ENCODE measurements around the genes GAA, CARD14 and SGSH.

DNA sequence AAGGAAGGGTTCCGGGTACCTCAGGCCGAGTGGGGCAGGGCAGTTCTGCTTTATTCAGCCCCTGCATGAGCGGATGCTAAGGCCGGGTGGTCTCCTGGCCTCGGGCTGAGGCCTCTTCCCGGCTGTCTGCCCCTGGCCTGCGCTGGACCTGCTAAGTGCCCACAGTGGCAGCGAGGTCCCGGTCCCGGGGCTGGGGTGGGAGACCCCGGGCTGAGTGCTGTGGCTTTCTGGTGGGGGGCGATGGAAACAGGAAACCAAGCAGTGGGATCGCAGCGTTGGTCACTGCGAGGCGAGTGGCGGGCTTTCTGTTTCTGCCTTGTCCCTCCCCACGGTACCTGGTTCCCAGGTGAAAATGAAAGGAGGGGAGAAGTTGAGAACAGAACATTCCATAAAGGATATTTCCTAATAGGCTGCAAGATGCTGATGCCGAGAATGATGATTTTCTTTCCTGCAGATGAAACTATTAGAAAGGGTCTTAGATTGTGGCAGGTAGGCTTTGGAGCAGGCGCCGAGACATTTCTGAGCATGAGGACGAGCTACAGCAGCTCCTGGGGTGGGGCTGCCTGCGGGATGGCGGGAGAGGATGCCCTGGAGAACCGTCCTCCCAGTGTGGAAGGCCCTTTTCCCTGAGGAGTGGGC, 11.8 kb downstream of the ENGASE start:
- PRO-cap: no peak
CAGE:
- cytosol, long polyA minus RNA: no peak
- cytosol, long polyA plus RNA: no peak
- long polyA plus RNA: no peak
- nucleus, long polyA minus RNA: no peak
- nucleus, long polyA plus RNA: start-site peak on the plus strand centred at position 363 of the sequence, 10 bp wide, 34 and 51 reads in 2 replicates

DNA sequence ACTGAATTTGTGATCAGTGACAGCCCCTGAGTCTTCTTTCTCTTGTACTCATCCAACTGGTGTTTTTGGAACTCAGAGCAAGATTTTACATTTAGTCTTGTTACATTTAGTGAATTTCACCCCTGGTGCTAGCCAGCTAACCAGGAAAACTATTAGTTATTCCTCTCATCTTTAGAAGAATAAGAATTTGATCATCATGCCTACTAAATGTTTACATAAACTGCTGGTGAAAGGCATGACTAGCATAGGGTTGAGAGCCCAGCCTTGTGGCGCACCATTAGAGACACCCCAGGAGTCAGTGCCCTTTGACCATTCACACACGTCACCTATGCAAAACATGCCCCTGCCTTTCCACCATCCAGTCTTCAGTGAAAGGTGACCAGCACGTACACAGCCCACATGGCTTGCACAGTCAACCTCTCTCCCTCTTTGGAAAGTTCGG, 150.2 kb downstream of the ENGASE start:
- PRO-cap: no peak
CAGE:
- cytosol, long polyA minus RNA: no peak
- cytosol, long polyA plus RNA: no peak
- long polyA plus RNA: no peak
- nucleus, long polyA minus RNA: no peak
- nucleus, long polyA plus RNA: no peak

- PRO-cap: no peak
CAGE:
- cytosol, long polyA minus RNA: no peak
- cytosol, long polyA plus RNA: no peak
- long polyA plus RNA: no peak
- nucleus, long polyA minus RNA: no peak
- nucleus, long polyA plus RNA: no peak
Measured at GRCh38 chr17:79372766-79373172, 238.1 kb downstream of the RBFOX3 start.

DNA sequence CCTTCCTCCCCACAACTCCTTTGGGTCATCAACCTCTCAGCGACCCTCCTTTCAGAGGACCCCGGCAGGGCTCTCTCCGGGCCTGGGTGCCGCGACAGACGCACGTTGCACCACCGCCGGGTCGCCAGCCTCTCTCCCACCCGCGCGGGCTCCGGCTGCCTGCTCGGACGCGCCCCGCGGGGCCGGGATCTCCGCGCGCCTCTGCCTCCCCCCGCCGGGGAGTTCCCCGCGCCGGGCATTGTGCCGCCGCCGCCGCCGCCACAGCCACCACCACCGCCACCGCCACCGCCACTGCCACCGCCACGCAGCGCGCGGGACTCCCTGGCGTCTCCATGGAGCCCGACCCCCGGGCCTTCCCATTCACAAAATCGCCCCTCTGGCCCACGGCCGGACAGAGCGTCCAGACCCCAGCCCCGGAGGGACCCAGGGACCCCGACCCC, 638 bp downstream of the RBFOX3 start:
- PRO-cap: no peak
CAGE:
- cytosol, long polyA minus RNA: no peak
- cytosol, long polyA plus RNA: no peak
- long polyA plus RNA: no peak
- nucleus, long polyA minus RNA: no peak
- nucleus, long polyA plus RNA: no peak

- PRO-cap: no peak
CAGE:
- cytosol, long polyA minus RNA: no peak
- cytosol, long polyA plus RNA: no peak
- long polyA plus RNA: no peak
- nucleus, long polyA minus RNA: no peak
- nucleus, long polyA plus RNA: no peak
Measured at GRCh38 chr17:79657844-79658561, 47.2 kb upstream of the RBFOX3 start.

DNA sequence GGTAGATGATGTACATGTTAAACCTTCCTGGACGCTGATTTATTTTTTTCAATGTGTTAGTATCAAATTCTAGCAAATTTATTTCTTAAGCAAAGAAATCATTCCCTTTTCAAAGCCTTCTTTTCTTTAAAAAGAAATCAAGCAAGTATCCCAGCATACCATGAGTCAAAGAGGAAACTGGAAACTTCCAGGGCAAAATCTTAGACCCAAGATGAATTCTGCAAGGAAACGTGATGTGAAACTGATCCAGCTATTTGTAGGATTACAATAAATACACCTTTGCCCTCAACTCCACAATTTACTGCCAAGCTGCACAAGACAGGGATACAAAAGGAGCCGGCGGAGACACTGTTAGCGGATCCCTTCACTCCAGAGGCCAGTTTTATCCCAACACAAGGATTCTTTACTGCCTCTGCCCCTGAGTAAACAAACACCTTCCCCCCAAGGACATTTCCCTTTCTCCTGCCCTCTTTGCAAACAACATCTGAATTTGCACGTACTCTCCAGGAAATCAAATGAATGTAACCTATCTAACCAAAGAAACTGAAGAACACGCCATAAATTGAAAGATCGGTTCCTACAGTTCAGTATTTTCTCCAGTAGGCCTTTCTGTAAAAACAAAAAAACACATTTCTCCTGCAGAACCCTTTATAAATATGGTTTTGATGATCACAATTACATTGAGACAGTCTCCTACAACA, 1.6 kb upstream of the CBX2 start:
- PRO-cap: no peak
CAGE:
- cytosol, long polyA minus RNA: no peak
- cytosol, long polyA plus RNA: no peak
- long polyA plus RNA: no peak
- nucleus, long polyA minus RNA: no peak
- nucleus, long polyA plus RNA: no peak

DNA sequence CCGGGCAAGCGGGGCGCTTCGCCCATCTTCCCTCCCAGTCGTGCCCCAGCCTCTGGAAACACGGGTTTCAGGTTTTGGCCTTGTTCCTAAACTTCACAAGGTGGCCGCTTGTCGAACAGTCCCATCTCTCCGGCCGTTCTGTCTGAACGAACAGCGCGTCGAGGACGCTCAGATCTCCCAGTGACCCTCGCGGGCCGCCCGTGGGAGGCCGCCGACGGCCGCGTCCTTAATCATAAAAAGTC, 1.9 kb upstream of the CBX8 start:
- PRO-cap: no peak
CAGE:
- cytosol, long polyA minus RNA: no peak
- cytosol, long polyA plus RNA: no peak
- long polyA plus RNA: no peak
- nucleus, long polyA minus RNA: no peak
- nucleus, long polyA plus RNA: no peak

DNA sequence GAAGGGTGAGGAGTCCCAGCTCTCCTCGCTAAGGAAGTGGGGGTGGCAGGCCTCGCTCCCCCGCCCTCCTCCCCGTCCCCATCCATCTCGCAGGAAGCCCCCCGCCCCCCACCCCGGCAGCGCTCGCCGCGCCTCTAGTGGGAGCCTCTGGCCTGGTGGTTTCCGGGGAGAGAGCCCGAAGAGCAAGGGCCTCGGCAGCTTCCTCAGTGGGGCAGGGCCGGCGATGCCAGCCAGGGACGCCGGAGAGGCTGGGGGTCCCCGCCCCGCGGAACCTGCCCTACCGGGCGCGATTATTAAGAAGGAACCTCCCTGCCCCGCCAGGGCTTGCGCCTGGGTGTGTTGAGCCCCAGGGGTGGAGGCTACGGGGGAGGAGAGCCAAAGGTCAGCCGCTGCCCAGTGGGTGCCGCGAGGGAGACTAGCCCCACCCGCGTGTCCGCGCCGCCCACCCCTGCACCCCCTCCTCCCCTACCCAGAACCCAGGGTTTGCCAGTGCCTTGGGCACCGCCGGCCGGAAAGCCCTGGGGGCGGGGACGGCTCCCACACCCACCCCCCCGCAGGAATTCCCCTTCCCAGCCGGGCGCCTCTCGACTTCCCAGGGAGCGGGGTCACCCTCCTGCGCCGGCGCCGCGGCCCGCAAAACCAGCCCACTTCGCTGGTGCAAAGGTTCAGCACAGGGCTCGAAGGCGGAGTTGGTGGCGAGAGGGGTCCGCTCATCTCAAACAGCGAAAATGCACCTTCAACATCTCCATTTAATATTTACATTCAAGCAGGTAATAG, 6.6 kb downstream of the CBX4 start:
- PRO-cap: no peak
CAGE:
- cytosol, long polyA minus RNA: no peak
- cytosol, long polyA plus RNA: no peak
- long polyA plus RNA: no peak
- nucleus, long polyA minus RNA: no peak
- nucleus, long polyA plus RNA: no peak

- PRO-cap: no peak
CAGE:
- cytosol, long polyA minus RNA: no peak
- cytosol, long polyA plus RNA: no peak
- long polyA plus RNA: no peak
- nucleus, long polyA minus RNA: no peak
- nucleus, long polyA plus RNA: no peak
Measured at GRCh38 chr17:79929539-79930761, 90.7 kb upstream of the CBX4 start.

- PRO-cap: no peak
CAGE:
- cytosol, long polyA minus RNA: start-site peak on the minus strand at chr17:79935486-79935917, 6 reads
- cytosol, long polyA plus RNA: no peak
- long polyA plus RNA: no peak
- nucleus, long polyA minus RNA: no peak
- nucleus, long polyA plus RNA: no peak
Measured at GRCh38 chr17:79935348-79935845, 96.2 kb upstream of the CBX4 start.

DNA sequence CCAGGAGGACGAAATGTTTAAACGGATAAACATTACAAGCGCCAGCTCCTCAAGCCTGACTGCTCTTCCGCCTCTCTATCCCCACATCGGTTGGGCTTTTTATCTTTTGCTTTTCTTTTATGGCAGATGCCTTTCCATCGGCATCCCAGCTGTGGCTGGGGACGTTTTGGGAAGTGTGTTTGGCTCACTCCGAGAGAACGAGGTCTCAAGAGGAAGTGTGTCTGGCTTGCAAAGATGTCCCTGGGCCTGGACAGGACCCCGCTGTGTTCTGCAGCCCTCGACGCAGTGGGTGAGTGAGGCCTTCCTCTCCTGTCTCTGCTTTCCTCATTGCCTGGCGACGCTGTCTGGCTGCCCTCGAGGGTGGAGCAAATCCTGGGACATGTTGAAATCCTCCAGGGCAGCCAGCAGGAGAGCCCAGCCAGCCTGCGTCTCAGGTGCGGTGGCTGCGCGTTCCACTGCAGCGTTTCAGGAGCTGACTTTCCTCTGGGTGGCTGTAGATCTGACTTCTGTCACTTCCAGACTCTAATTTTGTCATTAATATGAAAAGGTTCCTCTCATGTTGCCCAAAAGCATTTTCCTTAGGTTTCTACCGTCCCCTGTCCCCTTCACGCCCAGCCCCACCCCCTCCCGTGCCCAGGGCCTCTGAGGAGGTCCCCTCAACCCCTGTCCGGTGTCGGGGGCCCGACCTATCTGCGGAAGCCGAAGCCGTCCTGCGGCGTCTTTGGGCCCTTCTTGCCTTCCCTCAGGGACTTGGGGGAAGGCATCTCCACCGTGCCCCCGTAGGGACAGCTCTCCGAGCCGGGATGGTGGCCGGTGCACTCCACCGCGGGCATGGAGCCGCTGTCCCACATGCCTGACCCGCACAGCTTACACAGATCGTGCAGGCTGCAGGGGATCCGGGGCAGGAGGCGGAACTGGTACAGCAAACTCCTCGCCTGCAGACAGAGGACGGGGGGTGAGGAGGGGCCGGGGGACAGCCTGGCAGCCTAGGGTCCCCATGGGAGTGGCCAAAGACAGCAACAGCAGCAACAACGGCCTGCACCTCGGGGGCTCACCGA, 95.2 kb downstream of the TBC1D16 start:
- PRO-cap: no peak
CAGE:
- cytosol, long polyA minus RNA: start-site peak on the minus strand centred at position 604 of the sequence, 119 bp wide, 19 reads
- cytosol, long polyA plus RNA: no peak
- long polyA plus RNA: no peak
- nucleus, long polyA minus RNA: no peak
- nucleus, long polyA plus RNA: no peak

DNA sequence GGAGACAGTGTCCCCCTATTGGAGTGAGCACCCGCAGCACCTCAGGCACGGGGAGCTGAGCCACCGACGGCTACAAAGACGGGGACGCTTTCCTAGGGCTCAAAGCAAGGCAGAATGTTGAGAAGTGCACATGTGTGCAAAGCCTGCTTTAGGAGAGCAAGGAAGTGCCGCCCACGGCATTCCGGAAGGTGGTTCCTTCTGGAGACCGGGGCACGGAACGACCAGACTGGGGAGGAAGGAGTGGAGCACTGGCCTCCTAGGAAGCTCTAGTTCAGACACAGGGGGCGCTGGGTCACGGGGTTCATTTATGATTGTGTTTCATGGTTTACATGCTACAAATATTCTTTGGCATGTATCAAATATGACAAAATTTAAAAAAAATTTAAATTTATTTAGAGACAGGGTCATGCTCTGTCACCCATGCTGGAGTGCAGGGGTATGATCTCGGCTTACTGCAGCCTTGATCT, 52.1 kb downstream of the TBC1D16 start:
- PRO-cap: no peak
CAGE:
- cytosol, long polyA minus RNA: no peak
- cytosol, long polyA plus RNA: no peak
- long polyA plus RNA: no peak
- nucleus, long polyA minus RNA: no peak
- nucleus, long polyA plus RNA: no peak

- PRO-cap: no peak
CAGE:
- cytosol, long polyA minus RNA: no peak
- cytosol, long polyA plus RNA: no peak
- long polyA plus RNA: no peak
- nucleus, long polyA minus RNA: no peak
- nucleus, long polyA plus RNA: no peak
Measured at GRCh38 chr17:79989047-79989810, 46.4 kb downstream of the TBC1D16 start.

DNA sequence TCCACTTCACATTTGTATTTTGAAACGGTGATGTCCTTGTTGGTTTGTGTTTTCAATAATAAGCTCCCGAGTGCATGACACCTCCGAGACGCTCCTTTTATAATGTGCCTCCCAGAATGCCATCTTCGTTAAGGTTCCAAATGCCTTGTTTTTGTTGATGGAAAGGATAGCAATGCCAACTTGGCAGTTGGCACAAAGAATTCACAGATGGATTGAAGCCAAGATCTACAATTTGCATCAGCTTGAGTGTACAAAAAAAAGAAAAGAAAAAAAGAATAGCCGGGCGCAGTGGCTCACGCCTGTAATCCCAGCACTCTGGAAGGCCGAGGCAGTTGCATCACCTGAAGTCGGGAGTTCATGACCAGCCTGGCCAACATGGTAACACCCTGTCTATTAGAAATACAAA, 7.7 kb downstream of the TBC1D16 start:
- PRO-cap: no peak
CAGE:
- cytosol, long polyA minus RNA: no peak
- cytosol, long polyA plus RNA: no peak
- long polyA plus RNA: no peak
- nucleus, long polyA minus RNA: no peak
- nucleus, long polyA plus RNA: no peak

DNA sequence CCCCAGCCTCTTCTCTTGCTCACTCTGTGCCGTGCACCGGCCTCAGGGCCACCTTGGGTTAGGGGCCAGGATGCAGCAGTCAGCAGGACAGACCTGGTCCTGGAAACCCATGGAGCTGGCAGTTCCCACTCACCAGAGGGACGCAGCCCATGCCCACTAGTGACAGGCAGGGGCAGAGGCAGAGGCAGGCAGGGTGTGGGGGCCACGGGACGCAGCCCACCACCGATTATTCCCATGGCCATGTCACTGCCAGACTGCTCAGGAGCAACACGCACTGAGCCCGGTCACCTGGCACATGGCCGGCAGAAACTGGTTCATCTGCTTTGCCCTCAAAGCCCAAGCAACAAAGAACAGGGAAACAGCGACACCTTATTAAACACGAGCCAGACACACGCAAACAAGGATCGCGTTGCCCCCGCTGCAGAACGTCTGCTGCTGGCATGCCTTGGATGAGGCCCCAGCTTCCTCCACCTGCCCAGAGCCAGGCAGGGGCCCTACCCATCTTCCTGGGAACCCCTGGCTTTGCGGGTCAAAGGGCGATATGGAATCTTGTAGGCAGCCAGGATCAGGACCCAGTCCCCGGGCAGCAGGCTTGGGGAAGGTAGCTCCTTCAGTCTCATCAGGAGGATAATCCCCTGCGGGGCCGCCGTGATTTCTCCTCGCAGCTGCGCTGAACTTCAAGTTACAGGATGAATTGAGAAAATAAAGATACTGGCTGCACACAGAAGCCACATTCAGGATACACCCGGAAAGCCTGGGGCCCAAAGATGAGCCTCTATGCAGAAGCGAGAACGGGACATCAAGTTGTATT, 4.9 kb downstream of the TBC1D16 start:
- PRO-cap: no peak
CAGE:
- cytosol, long polyA minus RNA: no peak
- cytosol, long polyA plus RNA: no peak
- long polyA plus RNA: no peak
- nucleus, long polyA minus RNA: no peak
- nucleus, long polyA plus RNA: no peak

DNA sequence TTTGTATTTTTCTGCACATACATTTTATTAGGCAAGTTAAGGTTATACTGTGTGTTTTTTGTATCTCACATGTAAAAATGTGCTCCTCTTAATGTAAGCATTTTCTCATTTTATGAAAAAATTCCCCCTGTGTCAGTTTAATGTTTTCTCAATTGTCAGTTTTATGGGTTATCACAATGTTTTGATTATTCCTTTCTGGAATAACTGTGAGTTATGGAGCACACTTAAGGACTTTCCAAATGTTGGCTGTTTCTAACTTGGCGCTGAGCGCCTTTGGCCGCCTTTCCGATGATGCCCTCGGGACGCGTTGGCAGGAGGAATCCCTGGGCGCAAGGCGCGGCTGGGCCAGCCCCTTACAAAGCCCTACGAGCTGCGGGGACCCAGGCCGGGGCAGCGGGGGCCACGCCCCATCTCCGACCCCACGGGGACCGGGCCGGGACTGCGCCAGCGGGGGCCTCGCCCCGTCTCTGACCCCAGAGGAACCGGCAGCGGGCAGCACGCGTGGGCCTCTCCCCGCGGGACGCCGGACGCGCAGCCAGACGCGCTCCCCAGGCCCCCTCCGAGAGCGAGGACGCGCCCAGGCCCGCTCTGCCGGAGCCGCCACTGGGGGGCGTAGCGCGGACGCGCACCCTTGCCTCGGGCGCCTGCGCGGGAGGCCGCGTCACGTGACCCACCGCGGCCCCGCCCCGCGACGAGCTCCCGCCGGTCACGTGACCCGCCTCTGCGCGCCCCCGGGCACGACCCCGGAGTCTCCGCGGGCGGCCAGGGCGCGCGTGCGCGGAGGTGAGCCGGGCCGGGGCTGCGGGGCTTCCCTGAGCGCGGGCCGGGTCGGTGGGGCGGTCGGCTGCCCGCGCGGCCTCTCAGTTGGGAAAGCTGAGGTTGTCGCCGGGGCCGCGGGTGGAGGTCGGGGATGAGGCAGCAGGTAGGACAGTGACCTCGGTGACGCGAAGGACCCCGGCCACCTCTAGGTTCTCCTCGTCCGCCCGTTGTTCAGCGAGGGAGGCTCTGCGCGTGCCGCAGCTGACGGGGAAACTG, at the start of gene GAA:
Gene GAA (plus strand): TSS at position 739 of the 1,035 bp plus-strand sequence.
- PRO-cap: bidirectional peak, plus-strand start at position 765 of the sequence, minus-strand start at position 590 of the sequence
CAGE:
- cytosol, long polyA minus RNA: start-site peak on the plus strand centred at position 752 of the sequence, 12 bp wide, 29 reads
- cytosol, long polyA plus RNA: no peak
- long polyA plus RNA: start-site peak on the plus strand centred at position 754 of the sequence, 34 bp wide, 295 and 174 reads in 2 replicates
- nucleus, long polyA minus RNA: no peak
- nucleus, long polyA plus RNA: no peak

DNA sequence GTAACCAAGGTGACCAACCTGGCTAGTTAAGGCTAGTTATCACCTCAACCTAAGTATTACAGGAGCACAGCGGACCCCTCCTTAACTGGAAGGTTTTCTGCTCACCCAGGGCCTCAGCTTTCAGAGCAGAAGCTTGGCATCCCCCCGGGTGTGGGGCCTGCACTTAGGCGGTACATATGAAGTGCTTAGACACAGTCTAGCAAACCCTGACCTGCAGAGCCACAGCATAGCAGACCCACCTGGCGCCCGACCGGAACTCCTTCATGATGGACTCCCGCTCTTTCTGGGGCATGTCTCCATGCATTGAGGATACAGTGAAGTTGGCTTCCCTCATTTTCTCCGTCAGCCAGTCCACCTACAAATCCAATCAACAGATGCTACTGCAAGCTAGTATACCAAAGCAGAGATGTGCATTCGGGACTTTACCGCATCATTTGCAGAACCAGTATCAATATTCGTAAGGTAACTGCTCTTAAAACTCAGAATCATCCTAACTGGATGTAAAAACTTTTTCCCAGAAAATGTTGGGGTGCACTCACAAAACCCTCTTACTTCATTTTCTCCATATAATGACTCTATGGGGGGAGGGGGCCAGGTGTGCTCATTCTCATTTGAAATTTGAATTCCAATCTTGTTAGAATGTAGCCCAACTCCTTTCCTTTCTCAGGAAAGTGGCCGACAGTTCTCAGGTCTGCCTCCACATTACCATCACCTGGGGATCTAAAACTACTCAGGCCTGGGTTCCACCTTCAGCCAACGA, 9.6 kb downstream of the EIF4A3 start:
- PRO-cap: no peak
CAGE:
- cytosol, long polyA minus RNA: no peak
- cytosol, long polyA plus RNA: no peak
- long polyA plus RNA: no peak
- nucleus, long polyA minus RNA: no peak
- nucleus, long polyA plus RNA: no peak

GRCh38 chr17:80169747-80170245, at the start of gene CARD14:
Gene CARD14, plus strand, starts transcription at chr17:80170030.
- PRO-cap: no peak
CAGE:
- cytosol, long polyA minus RNA: no peak
- cytosol, long polyA plus RNA: no peak
- long polyA plus RNA: no peak
- nucleus, long polyA minus RNA: no peak
- nucleus, long polyA plus RNA: no peak

GRCh38 chr17:80202101-80202477, 18.0 kb downstream of the SGSH start:
- PRO-cap: no peak
CAGE:
- cytosol, long polyA minus RNA: no peak
- cytosol, long polyA plus RNA: no peak
- long polyA plus RNA: no peak
- nucleus, long polyA minus RNA: no peak
- nucleus, long polyA plus RNA: no peak

GRCh38 chr17:80220033-80220591, at the start of gene SGSH:
Gene SGSH, minus strand, starts transcription at chr17:80220333.
- PRO-cap: bidirectional peak, plus-strand start at chr17:80220427, minus-strand start at chr17:80220333
CAGE:
- cytosol, long polyA minus RNA: start-site peak on the minus strand at chr17:80220327-80220372, 48 reads
- cytosol, long polyA plus RNA: start-site peak on the minus strand at chr17:80220345-80220378, 148 and 203 reads in 2 replicates
- long polyA plus RNA: start-site peak on the minus strand at chr17:80220316-80220368, 301 and 28 reads in 2 replicates
- nucleus, long polyA minus RNA: start-site peak on the minus strand at chr17:80220331-80220346, 36 reads; start-site peak on the plus strand at chr17:80220459-80220472, 36 reads
- nucleus, long polyA plus RNA: start-site peak on the minus strand at chr17:80220316-80220339, 22 and 35 reads in 2 replicates